HEK293 (cell line): ENCODE data around the genes CIAPIN1, CCDC102A and ADGRG3.

- PRO-cap: no peak
- RRBS, 2 experiments: 60 to 78% methylated on average over 2 of the region's 6 CpGs
These were observed 4.9 kb downstream of the NLRC5 start for GRCh38 chr16:56994210-56994799.

- PRO-cap: no peak
- RRBS, 2 experiments: no CpG with 5 or more reads among the region's 9 CpGs
These were observed 36.6 kb downstream of the NLRC5 start for GRCh38 chr16:57026073-57026272.

DNA sequence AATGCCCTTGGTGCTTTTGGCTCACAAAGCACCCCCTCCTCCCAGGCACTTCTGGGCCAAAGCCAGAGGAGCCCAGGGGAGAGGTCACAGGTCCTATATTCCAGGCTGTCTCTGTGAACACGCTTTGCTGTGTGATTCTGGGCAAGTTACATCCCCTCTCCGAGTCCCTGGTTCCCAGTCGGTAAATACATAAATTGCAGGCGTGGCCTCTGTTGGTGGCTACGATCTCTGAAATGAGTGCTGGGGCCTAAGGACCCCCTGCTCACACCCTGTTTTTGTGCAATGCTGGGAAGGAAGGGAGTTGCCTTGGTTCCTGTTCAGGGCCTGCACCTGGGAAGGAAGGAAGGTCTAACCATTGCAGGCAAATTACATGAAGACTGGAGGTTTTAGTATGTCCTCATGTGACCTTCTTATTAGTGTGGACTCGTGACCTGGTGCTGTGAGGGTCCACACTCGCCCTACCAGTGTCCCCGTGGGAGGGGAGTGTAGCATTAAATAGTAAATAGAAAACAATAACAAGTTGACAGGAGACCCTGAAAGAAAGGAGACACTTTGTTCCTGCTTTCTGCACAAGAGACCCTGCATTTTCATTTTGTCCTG is 49.7 kb upstream of the CPNE2 start:
- PRO-cap: no peak
- RRBS, 2 experiments: no CpG with 5 or more reads among the region's 8 CpGs

GRCh38 chr16:57194497-57195079 is 8.5 kb downstream of the RSPRY1 start:
- PRO-cap: no peak
- RRBS, 2 experiments: no CpG with 5 or more reads among the region's 1 CpG

GRCh38 chr16:57268749-57269545 is 15.5 kb downstream of the PLLP start:
- PRO-cap: no peak
- RRBS, 2 experiments: 68 to 83% methylated on average over 1 of the region's 9 CpGs

GRCh38 chr16:57361285-57361841 is 2.8 kb downstream of the CCL22 start:
- PRO-cap: no peak
- RRBS, 2 experiments: no CpG with 5 or more reads among the region's 5 CpGs

DNA sequence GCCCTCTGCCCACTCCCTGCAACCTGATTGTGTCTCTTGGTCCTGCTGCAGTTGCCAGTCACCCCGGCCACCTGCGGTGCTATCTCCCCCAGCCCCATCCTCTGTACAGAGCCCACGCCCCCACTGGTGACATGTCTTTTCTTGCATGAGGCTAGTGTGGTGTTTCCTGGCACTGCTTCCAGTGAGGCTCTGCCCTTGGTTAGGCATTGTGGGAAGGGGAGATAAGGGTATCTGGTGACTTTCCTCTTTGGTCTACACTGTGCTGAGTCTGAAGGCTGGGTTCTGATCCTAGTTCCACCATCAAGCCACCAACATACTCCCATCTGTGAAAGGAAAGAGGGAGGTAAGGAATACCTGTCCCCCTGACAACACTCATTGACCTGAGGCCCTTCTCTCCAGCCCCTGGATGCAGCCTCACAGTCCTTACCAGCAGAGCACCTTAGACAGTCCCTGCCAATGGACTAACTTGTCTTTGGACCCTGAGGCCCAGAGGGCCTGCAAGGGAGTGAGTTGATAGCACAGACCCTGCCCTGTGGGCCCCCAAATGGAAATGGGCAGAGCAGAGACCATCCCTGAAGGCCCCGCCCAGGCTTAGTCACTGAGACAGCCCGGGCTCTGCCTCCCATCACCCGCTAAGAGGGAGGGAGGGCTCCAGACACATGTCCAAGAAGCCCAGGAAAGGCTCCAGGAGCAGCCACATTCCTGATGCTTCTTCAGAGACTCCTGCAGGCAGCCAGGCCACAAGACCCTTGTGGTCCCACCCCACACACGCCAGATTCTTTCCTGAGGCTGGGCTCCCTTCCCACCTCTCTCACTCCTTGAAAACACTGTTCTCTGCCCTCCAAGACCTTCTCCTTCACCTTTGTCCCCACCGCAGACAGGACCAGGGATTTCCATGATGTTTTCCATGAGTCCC is 11.4 kb downstream of the CX3CL1 start:
- PRO-cap: no peak
- RRBS, 2 experiments: no CpG with 5 or more reads among the region's 8 CpGs

DNA sequence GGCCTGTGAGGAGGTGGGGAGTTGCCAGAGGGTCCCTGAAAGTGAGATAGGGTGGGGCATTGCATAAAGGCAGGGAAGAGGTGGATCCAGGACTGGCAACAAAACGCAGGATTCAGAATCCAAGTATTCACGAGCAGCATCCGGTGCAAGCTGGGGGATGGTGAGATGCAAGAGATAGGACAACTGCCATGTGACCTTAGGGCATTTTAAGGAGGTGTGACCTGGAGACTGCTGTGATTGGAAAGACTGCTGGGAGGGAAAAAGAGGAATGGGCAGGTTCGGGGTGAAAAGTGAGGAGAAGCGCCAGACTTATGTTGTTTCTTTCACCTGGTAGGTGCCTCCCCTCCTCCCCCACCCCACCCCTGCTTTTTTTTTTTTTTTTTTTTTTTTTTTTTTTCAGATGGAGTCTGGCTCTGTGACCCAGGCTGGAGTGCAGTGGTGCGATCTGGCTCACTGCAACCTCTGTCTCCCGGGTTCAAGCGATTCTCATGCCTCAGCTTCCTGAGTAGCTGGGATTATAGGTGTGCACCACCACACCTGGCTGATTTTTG is 13.5 kb downstream of the CCL17 start:
- PRO-cap: no peak
- RRBS, 2 experiments: no CpG with 5 or more reads among the region's 8 CpGs

DNA sequence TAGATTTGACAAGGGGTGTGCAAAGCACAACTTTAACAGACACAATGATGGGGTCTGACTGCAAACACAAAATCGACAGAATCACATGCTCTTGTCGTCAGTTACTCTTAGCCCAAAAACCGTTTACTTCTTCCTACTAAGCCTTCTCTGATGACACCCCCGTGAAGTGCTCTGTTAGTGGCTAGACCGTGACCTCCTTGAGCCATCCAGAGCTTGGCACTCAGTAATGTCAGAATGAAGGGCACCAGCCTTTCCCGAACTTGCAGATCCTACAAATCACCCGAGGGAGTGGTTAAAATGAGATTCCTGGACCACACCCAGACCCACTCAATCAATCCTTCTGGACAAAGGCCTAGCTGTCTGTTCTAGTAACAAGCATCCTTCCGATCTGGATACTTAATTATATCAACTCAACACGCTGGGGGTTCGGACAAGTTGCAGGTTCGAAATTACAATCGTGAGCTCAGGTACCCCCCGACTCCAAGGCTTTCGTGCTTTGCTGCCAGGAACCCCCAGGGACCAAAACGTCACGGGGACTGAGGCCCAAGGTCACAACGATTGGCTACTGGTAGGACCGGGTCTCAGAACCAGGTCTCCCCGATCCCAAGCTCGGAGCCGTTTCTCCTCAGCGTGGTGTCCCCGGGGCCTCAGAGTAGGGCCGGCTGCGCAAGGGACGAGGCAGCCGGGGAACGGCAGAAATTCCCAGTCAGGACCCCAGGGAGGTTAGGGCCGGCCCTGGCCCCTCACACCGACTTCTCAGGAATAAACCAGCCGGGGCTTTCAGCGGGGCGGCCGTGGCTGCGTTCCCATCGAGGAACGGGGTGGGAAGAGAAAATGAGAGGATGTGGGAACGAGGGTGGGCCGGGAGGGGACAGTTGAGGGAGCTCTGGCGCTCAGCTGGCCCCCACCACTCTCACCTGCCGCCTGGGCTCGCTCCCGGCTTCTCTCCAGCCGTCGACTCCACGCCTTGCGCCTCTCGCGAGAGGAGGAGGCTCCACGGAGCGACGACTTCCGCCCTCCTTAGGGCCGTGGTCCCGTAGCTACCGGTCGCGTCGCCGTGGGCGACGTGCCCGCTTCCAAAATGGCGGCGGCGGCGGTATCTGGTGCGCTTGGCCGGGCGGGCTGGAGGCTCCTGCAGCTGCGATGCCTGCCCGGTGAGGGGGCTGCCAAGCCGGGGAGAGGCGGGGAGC is at the start of gene CIAPIN1:
Gene CIAPIN1, minus strand, starts transcription at position 961 of the 1,190 bp plus-strand sequence.
- PRO-cap: bidirectional peak, plus-strand start at position 549 of the sequence, minus-strand start at position 516 of the sequence; bidirectional peak, plus-strand start at position 1,058 of the sequence, minus-strand start at position 968 of the sequence
- RRBS, 2 experiments: 2% methylated on average over 38 to 46 of the region's 74 CpGs

DNA sequence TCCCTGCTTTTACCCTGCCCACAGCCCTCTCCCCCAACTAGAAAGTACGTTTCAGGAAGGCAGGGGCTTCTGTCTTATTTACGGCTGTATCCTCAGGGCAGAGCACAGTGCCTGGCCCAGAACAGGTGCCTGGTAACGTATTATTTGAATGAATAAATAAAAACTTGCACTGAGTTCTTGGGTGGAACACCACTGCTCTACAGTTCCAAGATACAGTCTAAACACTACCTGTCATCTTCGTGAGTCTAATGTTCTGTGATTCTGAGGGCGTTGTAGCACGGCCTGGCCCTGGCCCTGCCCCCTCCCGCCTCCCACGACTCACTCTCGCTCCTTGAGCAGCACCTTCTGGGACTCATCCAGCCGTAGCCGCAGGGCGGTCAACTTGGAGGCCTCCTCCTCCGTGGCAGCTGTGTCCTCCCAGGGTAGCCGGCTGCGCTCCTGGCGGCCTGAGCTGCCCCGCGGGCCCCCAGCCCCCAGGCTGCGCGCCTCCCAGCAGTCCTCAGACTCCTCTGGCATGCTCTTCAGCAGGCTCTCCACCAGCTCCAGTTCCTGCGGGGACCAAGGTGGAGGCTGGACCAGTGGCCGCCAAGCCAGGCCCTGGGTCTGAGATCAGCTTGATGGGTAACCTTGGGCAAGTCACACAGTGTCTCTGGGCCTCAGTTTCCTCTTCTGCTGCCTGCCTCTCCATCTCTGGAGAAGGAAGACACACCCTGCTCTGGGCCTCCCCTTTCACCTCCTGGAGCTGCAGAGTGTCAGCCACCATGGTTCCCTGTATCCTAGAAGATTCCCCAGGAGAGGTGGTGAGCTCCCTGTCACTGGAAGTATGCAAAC is 10.6 kb downstream of the CCDC102A start:
- PRO-cap: no peak
- RRBS, 2 experiments: no CpG with 5 or more reads among the region's 22 CpGs

DNA sequence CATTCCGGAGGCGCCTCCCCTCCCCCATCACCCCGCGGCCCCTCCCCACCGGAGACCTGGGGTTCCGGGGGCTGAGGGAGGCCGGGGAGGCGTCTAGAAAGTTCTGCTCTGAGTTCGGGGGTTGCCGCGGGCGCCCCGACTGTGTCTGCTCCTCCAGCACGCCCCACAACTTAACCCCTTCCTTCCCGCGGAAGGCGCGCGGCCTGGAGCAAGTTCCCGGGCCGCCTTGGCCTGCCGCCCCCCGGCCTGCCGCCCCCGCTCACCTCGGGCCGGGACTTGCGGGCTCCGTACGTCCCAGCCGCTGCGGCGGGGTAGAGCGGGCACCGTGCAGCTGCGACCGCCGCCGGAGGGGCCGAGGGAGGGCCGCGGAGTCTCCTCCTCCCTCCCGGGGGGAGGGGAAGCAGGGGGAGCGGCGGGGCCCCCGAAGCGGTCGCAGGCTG is at the start of gene CCDC102A:
Gene CCDC102A, minus strand, starts transcription at position 335 of the 440 bp plus-strand sequence.
- PRO-cap: bidirectional peak, plus-strand start at position 74 of the sequence, minus-strand start outside the sequence; bidirectional peak, plus-strand start at position 403 of the sequence, minus-strand start at position 335 of the sequence
- RRBS, 2 experiments: 1 to 2% methylated on average over 25 of the region's 48 CpGs

DNA sequence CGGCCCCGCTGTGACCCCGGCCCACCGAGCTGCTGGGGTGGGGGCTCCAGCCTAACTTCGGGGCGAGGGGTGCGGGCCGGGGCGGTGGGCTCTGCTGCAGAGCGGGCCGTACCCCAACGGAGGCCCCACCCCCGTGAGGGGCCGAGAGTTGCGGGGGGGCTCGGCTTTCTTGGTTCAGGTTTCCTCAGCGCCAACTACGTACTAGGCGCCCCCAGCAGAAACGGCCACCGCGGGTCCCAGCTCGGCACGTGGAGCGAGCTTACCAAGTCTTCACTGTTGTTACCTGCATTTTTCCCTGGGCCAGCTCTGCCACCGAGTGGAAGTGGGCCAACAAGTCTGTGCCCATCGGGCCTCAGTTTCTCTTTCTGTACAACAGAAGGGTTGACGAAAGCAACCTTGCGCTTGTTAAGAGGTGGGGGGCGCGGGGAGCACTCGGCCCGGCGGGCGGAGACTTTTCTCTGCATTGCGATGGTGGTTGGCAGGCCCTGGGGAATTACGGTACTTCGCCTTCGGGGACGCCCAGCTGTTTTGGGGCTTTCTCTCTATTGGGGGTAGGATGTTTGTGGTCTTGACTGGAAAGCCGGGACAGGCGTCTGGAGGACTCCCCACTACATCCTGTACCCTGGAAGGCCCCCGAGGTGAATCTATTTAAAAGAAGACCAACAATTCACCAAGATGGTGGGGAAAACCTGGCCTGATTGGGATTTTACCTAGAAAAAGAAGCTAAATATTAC is 473 bp upstream of the CCDC102A start:
- PRO-cap: bidirectional peak, plus-strand start at position 217 of the sequence, minus-strand start at position 318 of the sequence
- RRBS, 2 experiments: 2% methylated on average over 8 of the region's 43 CpGs

DNA sequence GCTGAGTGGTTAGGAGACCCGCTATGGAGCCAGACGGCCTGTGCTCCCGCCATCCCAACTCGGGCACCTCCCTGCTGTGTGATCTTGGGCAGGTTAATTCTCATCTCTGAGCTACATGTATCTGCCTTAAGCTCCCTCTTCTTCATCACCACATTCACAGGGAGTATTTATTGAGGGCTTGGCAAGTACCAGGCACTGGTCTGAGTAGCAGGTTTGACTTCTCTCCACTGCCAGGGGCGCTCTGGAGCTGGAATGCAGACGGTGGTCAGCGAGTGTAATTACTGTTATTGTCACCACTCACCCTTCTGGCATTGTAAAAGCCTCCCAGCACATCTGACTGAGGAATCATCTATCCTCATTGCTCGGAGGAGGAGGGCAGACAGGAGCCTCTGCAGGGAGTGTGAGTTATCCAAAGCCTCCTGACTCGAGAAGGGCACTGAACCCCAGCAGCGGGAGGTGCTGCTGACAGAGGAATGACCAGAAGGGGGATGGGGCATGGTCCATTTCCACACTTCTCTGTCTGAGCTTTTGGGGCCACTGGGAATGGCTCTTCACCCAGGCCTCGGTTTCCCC is 976 bp upstream of the ADGRG1 start:
- PRO-cap: no peak
- RRBS, 2 experiments: no CpG with 5 or more reads among the region's 11 CpGs

GRCh38 chr16:57629065-57629461 is 633 bp downstream of the ADGRG1 start:
- PRO-cap: no peak
- RRBS, 2 experiments: no CpG with 5 or more reads among the region's 6 CpGs

- PRO-cap: no peak
- RRBS, 2 experiments: no CpG with 5 or more reads among the region's 17 CpGs
These were observed 4.0 kb downstream of the ADGRG1 start for GRCh38 chr16:57632365-57632964.

GRCh38 chr16:57646654-57647092 is 18.2 kb downstream of the ADGRG1 start:
- PRO-cap: no peak
- RRBS, 2 experiments: no CpG with 5 or more reads among the region's 12 CpGs

GRCh38 chr16:57653856-57654637 is 14.1 kb upstream of the ADGRG3 start:
- PRO-cap: no peak
- RRBS, 2 experiments: 30 to 74% methylated on average over 6 of the region's 23 CpGs

DNA sequence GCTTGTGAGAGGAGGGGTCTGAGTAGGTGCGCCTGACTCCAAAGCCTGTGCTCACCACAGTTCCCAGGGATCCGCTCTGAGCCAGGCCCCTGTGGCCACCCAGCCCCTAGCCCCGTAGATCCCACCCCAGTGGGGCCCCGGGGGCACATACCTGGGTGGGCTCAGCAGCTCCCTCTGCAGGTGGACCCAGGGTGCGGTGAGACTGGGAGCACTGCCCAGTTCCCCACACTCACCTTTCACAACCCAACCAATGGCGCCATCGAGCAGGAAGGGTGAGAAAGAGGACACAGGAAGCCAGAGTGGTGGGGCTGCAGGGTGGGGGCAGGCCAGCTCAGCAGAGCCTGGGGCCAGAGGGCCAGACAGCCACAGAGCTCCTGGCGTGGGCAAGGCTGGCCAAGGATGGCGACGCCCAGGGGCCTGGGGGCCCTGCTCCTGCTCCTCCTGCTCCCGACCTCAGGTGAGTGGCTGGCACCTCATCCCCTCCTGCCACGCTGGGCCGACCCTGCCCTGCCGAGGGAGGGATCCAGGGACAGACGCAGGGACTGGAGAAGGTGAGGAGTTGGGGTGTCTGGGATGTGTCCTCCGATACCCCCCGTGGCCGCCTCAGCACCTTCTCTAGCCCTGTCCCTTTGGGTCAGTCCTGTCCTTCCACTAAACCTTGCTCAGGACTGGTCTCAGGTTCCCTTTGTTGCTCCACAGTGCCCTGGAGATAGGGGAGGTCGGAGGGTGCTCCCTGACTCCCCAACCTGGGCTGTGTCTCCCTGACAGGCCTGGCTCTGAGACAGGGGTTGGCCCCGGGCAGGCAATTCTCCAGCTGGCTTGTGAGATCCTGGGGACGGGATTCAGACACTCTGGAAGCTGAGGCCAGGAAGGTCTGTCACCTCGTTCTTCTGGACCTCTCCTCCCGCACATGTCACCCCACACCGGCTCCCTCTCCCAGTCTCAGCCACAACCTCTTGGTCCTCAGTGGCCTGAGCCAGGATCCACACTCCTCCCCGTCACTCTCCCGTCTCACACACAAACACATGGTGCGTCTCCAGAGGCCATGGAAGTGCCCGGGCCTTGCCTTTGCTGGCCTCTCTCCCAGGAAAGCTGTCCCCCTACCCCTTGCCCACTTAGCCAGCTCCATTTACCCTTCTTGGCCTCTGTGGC is at the start of gene ADGRG3:
Gene ADGRG3, plus strand, starts transcription at position 358 of the 1,152 bp plus-strand sequence.
- PRO-cap: no peak
- RRBS, 2 experiments: 95 to 100% methylated on average over 3 of the region's 28 CpGs

GRCh38 chr16:57703812-57704211 is 9.2 kb downstream of the DRC7 start:
- PRO-cap: no peak
- RRBS, 2 experiments: no CpG with 5 or more reads among the region's 7 CpGs

DNA sequence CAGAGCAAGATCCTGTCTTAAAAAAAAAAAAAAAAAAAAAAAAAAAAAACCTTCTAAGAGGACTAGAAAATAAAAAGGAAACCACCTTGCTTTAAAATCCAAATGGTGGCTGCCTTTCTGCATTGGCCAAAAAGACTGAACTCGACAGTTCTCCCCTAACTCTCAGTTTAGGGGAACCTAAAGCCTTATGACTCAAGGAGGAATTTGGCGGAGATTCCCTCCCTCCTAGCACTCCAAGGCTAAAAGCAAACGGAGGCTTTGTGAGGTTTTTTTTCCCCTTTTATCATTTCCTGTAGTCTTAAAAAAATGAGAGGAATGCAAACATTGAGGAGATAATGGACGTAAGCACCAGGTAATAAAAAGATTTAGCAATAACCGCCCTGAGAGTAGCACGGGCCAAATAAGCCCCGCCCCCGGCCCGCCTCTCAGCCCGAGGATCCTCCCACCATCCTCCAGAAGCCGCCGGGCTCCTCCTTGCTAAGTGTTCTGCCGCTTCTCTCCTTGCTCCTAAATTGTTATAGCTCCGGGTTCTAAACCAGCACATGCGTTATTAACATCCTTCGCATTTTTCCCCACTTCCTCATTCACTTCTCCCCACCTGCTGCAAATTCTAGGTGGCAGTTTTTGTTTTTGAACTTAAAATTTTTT is 5.7 kb upstream of the KIFC3 start:
- PRO-cap: unidirectional peak, plus-strand start at position 455 of the sequence
- RRBS, 2 experiments: 1 to 2% methylated on average over 7 of the region's 16 CpGs